ENCODE measurements around the genes IP6K1 and TMEM115.

- RRBS = no CpG with 5 or more reads among the region's 6 CpGs
Measured at GRCh38 chr3:49221893-49222294, 22.6 kb downstream of the IHO1 start.

DNA sequence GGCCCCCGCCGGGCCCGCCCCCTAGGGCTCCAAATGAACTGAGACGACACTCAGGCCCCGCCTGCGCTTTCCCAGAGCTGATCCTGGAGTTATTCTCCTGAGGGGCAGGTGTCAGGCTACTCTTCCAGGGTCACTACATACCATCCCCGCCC lies 289 bp downstream of the USP4 start:
- RRBS = no CpG with 5 or more reads among the region's 7 CpGs

DNA sequence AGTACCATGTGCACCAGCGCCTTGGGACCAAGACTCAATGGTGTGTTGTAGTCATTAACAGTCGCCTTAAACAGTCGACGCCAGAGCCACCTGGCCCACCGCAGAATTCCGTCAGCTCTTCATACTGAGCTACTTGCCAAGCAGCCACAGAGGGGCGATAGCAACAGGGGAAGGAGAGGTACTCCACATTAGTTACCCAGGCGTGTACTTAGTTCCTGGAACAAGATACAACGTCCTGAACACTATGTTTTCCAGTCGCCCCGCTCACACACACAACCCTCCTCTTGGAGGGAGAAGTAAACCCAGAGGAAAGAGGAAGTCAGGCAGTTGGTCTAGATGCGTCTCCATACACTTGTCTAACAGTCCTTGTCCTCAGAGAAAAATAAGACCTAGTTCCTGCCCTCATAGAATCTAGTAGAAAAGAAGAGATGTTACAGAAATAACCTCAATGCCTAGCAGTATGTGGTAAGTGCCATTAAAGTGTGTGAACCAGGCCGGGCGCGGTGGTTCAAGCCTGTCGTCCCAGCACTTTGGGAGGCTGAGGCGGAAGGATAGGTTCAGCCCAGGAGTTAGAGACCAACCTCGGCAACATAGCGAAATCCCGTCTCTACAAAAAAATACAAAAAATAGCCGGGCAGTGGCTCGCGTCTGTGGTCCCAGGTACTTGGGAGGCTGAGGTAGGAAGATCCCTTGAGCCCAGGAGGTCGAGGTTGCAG lies 887 bp upstream of the USP4 start:
- RRBS = no CpG with 5 or more reads among the region's 24 CpGs

DNA sequence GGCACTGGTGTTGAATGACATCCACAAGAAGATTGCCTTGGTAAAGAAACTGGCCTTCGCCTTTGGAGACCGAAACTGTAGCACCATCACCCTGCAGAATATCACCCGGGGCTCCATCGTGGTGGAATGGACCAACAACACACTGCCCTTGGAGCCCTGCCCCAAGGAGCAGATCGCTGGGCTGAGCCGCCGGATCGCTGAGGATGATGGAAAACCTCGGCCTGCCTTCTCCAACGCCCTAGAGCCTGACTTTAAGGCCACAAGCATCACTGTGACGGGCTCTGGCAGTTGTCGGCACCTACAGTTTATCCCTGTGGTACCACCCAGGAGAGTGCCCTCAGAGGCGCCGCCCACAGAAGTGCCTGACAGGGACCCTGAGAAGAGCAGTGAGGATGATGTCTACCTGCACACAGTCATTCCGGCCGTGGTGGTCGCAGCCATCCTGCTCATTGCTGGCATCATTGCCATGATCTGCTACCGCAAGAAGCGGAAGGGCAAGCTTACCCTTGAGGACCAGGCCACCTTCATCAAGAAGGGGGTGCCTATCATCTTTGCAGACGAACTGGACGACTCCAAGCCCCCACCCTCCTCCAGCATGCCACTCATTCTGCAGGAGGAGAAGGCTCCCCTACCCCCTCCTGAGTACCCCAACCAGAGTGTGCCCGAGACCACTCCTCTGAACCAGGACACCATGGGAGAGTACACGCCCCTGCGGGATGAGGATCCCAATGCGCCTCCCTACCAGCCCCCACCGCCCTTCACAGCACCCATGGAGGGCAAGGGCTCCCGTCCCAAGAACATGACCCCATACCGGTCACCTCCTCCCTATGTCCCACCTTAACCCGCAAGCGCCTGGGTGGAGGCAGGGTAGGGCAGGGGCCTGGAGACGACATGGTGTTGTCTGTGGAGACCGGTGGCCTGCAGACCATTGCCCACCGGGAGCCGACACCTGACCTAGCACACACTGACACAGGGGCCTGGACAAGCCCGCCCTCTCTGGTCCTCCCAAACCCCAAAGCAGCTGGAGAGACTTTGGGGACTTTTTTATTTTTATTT lies 21.6 kb upstream of the BSN start:
- RRBS = 83% methylated on average over 6 of the region's 35 CpGs

GRCh38 chr3:49554817-49555418 lies 641 bp downstream of the BSN start:
- RRBS = 3% methylated on average over 7 of the region's 36 CpGs

DNA sequence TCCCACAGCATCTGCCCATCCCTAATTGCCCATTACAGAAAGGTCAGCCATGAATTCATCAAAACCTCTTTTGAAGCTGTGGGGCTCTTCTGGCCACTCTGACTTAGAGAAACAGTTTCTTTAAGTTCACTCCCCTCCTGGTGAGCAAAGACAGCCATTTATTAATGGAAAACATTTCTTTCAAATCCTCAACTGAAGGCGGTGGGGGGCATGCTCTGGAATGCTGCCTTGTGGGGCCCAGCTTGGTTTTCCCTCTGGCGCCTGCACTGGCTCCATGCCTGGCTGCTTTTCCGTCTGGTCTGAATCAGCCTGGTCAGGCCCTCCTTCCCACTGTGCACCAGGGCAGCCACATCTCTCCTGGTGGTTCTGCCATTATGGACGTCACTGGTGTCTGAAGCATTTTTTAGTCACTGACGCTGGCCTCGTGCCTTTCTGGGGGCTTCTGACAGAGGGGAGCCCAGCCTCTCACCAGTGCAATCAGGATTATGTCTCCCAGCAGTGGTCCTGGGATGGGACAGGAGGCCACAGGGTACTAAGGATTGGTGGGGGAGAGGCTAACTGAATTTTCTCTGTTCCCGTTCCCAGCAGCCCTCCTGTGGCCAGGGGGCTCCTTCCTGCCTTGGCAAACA lies 57.7 kb upstream of the APEH start:
- RRBS = no CpG with 5 or more reads among the region's 7 CpGs

GRCh38 chr3:49671125-49671957 lies 2.8 kb upstream of the APEH start:
- RRBS = no CpG with 5 or more reads among the region's 11 CpGs

- RRBS = 2% methylated on average over 44 of the region's 70 CpGs
Measured at GRCh38 chr3:49785755-49786618, at the start of gene IP6K1. Gene IP6K1, minus strand, starts transcription at chr3:49786542.

- RRBS = no CpG with 5 or more reads among the region's 7 CpGs
Measured at GRCh38 chr3:50165196-50165921, 10.2 kb downstream of the SEMA3F start.

DNA sequence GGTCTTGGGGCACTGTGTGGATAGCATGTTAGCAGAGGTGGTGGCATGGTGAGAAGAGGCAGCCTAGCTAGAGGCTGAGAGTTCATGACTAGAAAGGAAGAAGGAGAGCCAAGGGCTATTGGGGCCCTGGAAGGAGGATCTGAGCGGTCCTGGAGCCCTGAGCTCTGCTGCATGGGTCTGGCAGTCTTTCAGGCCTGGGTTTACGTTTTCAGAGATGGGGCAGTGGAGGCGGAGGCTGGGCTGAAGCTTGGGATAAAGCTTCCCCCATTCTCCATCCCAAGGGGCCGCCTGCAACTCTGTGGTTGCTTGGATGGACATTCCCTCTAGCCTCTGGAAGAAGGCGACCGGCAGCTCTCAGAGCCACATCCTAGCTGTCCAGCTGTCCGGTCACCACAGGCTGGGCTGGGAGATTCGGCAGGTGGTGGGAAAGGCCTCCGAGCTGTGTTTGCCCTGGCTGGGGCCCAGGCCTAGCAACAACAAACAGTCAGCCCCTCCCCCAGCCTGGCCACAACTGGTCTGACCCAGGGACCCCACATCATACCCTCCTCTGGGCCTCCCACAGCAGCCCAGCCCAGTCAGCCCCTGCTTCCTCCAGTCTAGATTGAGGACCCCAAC lies 1.9 kb upstream of the SLC38A3 start:
- RRBS = no CpG with 5 or more reads among the region's 9 CpGs

DNA sequence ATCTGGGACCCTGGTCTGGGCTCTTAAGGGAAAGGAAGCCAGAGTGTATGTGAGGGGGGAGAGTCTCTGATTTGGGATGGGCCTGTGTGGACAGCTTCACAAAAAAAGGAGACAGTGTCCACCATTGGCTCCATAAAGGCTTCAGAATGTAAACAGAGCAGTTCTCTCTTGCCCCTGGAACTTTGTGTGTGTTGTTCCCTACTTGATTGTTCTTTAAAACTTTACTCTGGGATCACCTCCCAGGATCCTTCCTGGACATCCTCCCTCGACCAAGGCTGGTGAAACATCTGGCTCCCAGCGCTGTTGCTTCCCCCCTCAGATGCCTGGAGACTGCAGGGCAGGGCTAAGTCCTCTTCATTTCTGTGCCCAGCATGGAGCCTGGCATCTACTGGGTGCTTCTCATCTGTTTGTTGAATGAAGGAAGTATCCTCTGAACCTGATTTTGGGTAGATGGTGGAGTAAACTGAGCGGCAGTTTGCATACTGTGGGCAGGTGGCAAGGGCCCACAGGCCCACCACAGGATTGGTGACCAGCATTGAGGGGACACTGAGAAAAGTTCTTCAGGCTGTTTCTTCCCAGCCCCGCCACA lies 3.2 kb downstream of the GNAI2 start:
- RRBS = no CpG with 5 or more reads among the region's 4 CpGs

DNA sequence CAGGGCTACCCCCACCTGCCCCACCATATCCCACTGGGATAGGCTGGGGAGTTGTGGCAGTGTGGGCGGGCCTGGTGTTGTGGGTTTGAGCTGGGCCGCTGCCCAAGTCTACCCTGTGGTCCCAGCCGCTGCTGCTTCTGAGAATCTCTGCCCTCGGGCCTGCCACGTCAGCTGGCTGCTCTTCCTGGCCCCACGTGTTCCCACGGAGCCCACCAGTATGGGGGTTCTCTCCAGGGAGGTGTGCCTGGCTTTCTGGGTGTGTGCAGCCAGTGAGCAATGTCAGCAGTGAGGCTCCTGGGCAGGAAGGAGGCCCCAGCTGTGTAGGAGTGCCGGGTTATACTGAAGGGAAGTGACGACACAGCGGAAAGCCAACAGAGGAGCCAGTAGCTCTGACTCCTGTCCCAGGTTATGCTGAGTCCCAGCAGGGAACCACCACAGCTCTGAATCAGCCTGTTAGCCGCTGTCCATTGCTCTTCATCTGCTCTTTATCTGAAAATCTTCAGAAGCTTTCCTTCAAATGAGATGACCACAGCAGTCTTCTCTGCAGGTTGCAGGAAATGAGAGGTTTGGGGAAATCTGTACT lies 10.6 kb downstream of the GNAI2 start:
- RRBS = no CpG with 5 or more reads among the region's 11 CpGs

- RRBS = no CpG with 5 or more reads among the region's 16 CpGs
Measured at GRCh38 chr3:50252814-50253435, 16.0 kb upstream of the SEMA3B start.

DNA sequence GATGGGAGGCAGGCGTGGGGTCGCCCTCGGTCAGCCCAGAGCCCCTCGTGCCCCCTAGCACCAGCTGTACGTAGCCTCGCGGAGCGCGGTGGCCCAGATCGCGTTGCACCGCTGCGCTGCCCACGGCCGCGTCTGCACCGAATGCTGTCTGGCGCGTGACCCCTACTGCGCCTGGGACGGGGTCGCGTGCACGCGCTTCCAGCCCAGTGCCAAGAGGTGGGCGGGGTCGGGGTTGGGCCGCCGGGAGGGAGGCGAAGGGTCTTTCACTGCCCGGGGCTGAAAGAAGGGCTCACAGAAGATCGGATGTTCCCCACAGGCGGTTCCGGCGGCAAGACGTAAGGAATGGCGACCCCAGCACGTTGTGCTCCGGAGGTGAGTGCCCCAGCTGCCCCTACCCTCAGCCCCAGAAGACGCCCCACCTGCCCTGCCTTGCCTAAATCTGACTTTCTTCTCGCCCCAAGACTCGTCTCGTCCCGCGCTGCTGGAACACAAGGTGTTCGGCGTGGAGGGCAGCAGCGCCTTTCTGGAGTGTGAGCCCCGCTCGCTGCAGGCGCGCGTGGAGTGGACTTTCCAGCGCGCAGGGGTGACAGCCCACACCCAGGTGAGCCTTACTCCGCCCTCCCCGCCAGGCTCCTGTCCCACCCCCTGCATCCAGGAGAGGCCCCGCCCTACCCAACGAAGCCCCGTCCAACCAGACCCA lies 3.5 kb upstream of the LSMEM2 start:
- RRBS = 14% methylated on average over 6 of the region's 60 CpGs

GRCh38 chr3:50351458-50351685 lies 710 bp downstream of the CYB561D2 start:
- RRBS = no CpG with 5 or more reads among the region's 6 CpGs

- RRBS = no CpG with 5 or more reads among the region's 7 CpGs
Measured at GRCh38 chr3:50356409-50357115, 2.8 kb downstream of the TMEM115 start.

DNA sequence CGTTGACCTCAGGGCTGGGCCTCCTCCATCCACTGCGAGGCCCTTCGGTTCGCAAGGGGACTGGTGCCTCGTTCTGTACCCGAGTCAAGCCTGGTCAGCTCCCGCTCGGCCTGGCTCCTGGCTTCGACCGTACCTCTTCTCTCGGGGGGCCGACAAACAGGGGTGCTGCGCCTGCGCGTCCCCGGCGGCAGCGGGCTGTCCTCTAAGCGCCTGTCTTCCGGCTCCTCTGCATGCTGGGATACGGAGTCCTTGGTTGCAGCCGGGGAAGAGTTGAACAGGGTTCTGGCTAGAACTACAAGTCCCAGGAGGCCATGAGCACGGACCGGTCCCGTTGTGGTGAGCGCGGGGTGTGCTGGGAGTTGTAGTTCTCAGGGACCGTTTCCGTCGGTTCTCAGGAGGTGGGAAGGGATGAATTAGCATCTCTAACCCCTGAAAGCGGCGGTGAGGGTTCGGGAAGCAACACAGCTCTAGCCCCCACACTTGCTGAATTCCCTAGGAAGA lies at the start of gene TMEM115:
Gene TMEM115 (minus strand): TSS at position 164 of the 501 bp plus-strand sequence.
- RRBS = 4% methylated on average over 9 of the region's 33 CpGs

- RRBS = no CpG with 5 or more reads among the region's 5 CpGs
Measured at GRCh38 chr3:50625956-50626590, 9.1 kb downstream of the MAPKAPK3 start.

GRCh38 chr3:51393426-51393969 lies 2.4 kb downstream of the RBM15B start:
- RRBS = no CpG with 5 or more reads among the region's 21 CpGs

DNA sequence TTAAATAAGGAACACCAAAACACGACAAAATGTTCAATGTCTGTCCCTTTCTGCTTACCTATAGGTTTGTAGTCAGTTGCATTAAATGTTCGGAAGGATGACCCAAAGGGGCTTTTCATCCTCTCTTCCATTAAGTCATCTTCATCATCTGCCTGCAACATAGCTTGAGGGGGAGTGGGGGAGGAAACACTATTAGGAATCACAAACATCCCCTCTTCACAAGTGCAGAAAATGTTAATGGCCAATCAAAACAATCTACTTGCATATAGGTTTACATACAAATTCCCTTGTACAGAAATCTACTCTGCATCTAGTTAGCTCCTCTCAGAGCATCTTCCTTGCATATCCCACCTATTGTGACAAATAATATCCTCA lies 22.1 kb downstream of the RBM15B start:
- RRBS = no CpG with 5 or more reads among the region's 2 CpGs